Tongue (tissue), 2 donors: Measurements from ENCODE around the gene NEXMIF.

GRCh38 chrX:74923932-74924417, 1.3 kb downstream of the NEXMIF start:
- RAMPAGE, long total RNA, result no peak

GRCh38 chrX:74925181-74926245, at the start of gene NEXMIF:
Gene NEXMIF, minus strand, starts transcription at chrX:74925452.
- RAMPAGE, long total RNA, result no peak

DNA sequence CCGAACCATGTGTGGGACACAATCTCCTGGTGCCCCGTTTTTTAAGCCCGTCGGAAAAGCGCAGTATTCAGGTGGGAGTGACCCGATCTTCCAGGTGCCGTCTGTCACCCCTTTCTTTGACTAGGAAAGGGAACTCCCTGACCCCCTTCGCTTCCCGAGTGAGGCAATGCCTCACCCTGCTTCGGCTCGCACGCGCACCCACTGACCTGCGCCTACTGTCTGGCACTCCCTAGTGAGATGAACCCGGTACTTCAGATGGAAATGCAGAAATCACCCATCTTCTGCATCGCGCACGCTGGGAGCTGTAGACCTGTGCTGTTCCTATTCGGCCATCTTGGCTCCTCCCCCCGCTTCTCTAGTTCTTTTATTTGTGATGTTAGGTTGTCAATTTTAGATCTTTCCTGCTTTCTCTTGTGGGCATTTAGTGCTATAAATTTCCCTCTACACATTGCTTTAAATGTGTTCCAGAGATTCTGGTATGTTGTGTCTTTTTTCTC, 32.7 kb upstream of the ABCB7 start:
- RAMPAGE, long total RNA, result no peak

- RAMPAGE, long total RNA, result no peak
Observed at GRCh38 chrX:75522426-75522839, 404 bp downstream of the ZDHHC15 start.

DNA sequence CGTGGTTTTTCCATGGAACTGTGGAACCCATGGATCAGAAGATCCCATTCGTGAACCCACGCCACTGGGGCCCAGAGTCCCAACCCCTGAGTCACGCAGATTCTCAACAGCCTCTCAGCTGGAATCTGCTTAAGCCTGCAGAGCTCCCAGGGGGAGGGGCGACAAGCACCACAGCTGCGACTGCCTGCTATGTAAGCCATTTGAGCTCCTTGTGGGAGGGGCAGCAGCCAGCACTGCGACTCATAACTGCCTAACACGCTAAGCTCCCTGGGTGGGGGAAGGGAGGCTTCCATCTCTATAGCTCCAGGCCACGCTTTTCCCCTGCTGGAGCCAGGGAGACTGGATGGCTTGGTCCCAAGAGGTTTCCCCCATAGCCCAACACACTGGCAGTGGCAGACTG, 47.0 kb downstream of the FGF16 start:
- RAMPAGE, long total RNA, result no peak

DNA sequence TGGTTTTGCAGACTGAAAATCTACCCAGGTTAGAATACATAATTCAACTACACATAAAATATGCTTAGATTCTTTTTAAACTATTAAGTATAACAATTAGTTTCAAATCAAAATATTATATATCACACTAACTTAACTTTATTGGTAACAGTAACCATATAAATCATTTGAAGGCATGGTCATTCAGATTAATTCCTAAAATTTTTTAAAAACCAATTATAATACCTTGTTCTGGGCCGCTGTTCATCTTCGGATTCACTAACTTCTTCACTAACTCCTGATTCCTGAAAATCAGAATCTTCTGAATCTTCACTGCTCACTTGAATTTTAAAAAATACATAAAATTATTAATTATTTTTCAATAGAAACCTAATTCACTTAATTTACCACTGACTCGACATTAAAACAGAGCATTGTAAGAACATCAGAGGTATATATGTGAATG, 129.7 kb downstream of the ATRX start:
- RAMPAGE, long total RNA, result no peak

DNA sequence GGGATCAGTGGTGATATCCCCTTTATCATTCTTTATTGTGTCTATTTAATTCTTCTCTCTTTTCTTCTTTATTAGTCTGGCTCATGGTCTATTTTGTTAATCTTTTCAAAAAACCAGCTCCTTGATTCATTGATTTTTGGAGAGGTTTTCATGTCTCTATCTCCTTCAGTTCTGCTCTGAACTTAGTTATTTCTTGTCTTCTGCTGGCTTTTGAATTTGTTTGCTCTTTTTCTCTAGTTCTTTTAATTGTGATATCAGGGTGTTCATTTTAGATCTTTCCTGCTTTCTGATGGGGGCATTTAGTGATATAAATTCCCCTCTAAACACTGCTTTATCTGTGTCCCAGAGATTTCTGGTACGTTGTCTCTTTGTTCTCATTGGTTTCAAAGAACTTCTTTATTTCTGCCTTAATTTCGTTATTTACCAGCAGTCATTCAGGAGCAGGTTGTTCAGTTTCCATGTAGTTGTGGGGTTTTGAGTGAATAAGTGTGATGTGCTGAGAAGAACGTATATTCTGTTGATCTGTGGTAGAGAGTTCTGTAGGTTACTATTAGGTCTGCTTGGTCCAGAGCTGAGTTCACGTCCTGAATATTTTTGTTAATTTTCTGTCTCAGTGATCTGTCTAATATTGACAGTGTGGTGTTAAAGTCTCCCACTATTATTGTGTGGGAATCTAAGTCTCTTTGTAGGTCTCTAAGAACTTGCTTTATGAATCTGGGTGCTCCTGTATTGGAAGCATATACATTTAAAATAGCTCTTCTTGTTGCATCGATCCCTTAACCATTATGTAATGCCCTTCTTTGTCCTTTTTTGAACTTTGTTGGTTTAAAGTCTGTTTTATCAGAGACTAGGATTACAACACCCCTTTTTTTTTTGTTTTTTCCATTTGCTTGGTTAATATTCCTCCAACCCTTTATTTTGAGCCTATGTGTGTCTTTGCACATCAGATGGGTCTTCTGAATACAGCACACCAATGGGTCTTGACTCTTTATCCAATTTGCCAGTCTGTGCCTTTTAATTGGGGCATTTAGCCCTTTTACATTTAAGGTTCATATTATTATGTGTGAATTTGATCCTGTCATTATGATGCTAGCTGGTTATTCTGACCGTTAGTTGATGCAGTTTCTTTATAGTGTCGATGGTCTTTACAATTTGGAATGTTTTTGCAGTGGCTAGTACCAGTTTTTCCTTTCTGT, 32.3 kb downstream of the ATRX start:
- RAMPAGE, long total RNA, result no peak

DNA sequence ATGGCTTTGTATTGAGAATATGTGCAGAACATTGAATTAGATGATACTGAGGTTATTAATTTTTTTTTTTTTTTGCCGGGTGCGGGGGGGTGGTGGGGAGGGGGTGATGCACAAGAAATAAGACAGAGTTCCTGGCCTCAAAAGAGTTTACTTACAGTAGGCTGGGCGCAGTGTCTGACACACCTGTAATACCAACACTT, 908 bp downstream of the ATP7A start:
- RAMPAGE, long total RNA, result no peak

DNA sequence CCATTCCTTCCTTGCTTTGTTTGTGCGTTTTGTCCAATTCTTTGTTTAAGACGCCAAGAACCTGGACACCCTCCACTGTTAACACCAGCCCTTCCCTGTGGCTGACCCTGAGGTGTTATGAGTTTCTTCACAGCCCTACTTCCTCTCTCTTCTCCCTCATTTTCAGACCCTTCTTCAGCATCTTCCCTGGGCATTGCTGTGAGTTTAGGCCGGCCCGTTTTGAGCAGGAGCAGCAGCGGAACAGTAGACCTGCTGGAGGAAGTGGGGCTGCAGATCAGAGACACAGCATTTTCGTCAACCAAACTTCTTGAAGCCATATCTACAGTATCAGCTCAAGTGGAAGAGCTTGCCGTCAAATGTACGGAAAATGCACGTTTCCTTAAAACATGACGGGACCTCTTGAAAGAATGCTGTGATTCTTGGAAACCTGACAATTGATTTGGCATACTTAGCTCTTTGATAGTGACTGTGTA, 6.9 kb downstream of the PGAM4 start:
- RAMPAGE, long total RNA, result no peak

- RAMPAGE, long total RNA, result no peak
Observed at GRCh38 chrX:78024336-78024687, 54.9 kb upstream of the PGAM4 start.

DNA sequence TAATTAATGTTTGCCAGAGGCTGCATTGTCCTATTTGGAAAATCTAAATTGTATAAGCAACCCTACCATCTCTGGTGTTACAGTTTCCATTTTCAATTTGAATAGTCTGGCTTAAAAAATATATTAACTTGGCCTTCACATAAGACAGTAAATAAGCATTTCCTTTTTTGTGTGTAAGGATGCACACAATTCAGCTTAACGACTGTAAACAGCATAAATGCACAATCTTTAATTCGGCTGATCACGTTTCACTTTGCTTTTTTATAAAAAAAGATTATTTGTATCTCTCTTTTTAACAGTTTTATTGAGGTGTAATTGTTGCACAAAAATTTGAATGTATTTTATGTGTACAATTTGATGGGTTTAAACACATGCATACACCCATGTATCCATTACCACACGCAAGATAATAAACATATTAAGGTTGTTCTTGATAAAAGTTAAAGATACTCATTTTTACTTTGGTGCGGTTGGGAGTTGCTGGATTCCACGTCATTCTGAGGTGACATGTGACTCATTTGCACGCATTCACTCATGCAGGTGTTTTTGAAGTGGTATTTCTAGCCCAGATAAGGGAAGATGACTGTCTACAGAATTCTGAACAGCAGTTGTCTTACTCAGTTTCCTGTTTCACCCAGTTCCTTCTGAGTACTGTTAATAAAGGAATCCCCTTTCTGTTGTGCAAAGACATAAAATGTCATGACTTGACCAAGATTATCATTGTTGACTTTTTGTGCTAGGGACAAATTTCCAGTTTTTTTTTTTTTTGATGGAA, 142.1 kb downstream of the RTL3 start:
- RAMPAGE, long total RNA, result no peak

- RAMPAGE, long total RNA, result no peak
Observed at GRCh38 chrX:78754779-78755436, 7.4 kb downstream of the LPAR4 start.

GRCh38 chrX:79337026-79337973, 29.8 kb downstream of the ITM2A start:
- RAMPAGE, long total RNA, result no peak

DNA sequence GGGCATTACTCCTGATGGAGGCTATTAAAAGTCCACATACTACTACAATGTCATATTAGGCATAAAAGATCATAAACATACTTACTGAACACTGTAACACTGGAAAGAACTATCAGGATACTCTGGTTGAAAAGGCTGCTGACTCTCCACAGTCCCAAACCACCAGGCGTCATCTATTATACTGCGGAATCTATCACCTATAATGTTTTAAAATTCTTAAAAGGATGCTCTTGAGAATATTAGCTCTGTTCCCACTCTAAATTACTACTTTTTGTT, 116.9 kb downstream of the BRWD3 start:
- RAMPAGE, long total RNA, result no peak

DNA sequence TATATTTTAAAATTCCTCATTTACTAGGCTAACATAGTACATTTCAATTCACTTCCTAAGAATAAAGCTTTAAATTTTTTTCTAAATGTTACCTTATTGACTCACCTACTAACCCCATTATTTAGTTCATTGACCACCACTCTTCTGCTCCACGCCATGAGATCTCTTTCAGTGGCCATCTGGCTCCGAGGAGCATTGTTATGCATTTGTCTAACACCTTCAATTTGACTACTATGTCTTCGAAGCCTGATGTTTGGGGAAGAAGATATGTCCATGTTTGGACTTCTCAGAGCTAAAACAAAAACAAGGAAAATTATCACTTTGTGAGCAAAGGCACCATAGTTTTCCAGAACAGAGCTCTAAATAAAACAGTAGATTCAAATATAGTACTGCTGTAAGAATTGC, 92.2 kb downstream of the BRWD3 start:
- RAMPAGE, long total RNA, result no peak

DNA sequence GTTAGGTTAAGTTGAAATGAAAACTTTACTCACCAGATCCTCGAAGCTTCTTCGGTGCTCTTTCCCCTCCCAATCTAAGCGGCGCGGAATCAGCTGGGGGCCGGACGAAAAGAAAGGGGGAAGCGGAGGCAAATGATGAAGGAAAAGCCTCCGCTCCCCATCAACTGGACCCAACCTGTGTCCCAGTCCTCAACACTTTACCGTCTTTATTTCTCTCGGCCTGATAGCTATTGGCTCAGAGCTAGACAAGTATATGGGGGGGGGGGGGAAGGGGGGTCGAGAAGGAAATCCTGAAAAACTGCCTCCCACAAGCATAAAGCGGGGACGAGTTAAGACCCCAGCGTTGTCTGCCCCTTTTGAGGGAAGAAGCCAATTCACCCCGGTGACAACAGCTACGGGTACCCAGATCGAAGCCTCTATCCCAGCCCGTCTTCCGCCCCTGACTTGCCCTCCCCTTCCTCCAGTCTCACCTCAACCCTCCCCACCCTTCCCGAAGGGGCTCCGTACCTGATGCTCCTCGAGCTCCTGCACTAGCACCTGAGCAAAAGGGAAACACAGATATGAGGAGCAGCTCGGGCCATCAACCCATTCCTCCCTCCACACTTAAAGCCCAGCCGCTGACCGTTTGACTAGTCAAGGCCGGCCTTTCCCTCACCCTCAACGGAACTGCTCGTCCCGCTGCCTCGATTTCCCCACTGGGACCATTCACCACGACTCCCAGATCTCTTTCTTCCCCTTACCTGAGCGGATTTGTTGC, 993 bp downstream of the BRWD3 start:
- RAMPAGE, long total RNA, result no peak

- RAMPAGE, long total RNA, result no peak
Observed at GRCh38 chrX:81003930-81004392, 194.3 kb upstream of the BRWD3 start.

DNA sequence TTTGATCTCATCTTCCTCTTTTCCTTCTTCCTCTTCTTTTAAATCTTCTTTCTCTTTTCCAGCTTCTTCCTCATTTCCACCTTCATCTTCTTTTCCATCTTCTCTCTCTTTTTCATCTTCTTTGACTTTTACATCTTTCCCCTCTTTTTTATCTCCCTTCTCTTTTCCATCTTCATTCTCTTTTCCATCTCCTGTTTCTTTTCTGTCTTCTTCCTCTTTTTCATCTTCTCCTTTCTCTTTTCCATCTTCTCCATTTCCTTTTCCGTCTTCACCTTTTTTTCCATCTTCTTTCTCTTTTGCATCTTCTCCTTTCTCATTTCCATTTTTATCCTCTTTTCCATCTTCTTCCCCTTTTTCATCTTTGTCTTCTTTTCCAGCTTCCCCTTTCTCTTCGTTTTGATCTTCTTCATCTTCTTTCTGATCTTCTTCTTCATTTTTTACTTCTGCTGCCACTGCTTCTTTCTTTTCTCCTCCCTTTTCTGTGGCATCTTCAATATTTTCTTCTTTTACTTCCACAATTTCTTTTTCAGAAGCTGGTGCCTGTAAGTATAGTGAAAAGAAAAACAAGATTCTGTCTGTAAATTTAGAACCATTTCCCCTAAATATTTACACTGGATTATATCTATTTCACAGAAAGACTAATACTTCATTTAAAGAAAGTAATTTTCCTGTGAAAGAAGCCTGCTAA, 86.9 kb downstream of the HMGN5 start:
- RAMPAGE, long total RNA, result no peak

GRCh38 chrX:84182558-84182914, 5.5 kb downstream of the RPS6KA6 start:
- RAMPAGE, long total RNA, result no peak

DNA sequence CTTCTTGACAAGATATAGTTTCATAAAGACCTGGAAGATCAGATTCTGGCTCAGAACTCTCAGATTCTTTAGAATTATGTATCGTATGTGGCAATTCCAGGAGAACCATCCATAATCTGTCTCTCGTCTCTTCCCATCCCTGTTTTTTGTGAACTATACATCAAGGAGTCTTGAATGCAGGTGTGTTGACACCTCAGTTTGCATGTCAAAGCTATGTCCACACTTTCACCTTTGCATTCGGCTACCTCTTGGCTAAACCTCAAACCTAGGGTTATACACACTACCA, 196.9 kb downstream of the CPXCR1 start:
- RAMPAGE, long total RNA, result no peak